ENCODE measurements around a stretch of chr2.

GRCh38 chr2:32463020-32463444, 106.2 kb downstream of the BIRC6 start:
- PRO-cap = no peak
- CAGE, long polyA plus RNA = no peak

DNA sequence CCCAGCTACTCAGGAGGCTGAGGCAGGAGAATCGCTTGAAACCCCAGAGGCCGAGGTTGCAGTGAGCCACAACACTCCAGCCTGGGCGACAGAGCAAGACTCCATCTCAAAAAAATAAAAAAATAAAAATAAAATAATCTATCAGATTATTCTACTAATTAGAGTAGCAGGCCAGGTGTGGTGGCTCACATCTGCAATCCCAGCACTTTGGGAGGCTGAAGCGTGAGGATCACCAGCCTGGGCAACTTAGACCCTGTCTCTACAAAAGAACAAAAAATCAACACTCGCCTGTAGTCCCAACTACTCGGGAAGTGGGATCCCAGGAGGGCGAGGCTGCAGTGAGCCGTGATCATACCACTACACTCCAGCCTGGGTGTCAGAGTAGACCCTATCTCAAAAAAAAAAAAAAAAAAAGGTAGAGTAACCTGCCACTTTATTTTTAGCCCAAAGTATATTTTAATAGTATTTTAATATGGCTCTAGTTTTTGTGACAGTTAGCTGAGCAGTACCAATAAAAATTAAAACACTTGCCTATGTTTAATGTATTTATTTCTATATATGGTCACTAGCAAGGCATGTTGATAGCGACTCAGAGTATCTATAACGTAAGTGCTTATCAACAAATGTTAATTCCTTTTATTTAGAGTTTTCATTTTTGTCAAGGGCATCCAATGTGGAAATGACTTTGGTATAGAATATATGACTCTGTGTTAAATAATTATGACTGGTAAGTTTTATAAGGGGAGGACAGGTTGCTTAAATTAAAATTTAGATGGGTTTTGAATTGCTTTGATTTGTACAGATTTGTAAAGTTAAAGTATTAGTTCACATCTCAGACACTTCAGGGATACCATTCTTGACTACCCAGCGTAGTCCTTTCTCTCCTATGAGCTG, 72.1 kb upstream of the TTC27 start:
- PRO-cap = no peak
- CAGE, long polyA plus RNA = no peak

GRCh38 chr2:32720022-32720242, 92.1 kb downstream of the TTC27 start:
- PRO-cap = no peak
- CAGE, long polyA plus RNA = no peak

DNA sequence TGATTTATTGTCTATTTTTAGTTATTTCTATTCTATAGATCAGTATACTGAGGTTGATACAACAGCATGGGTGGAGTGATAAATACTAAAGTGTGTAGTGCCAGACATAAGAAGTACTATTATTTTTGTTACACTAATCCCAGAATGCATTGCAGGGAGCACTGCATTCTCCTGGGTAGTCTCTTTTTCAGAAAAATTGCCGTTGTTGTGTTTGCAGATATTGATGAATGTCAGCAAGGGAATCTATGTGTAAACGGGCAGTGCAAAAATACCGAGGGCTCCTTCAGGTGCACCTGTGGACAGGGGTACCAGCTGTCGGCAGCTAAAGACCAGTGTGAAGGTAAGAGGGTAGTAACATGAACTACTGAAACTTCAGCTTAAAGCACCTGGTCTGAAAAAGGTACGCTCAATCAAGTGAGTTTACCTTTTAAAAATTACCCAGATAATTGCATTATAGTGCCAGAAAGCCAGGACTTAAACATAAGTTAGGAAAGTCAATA, 176.2 kb upstream of the RASGRP3 start:
- PRO-cap = no peak
- CAGE, long polyA plus RNA = no peak

- PRO-cap = no peak
- CAGE, long polyA plus RNA = no peak
Observed at GRCh38 chr2:33314835-33315611, 161.4 kb upstream of the RASGRP3 start.

DNA sequence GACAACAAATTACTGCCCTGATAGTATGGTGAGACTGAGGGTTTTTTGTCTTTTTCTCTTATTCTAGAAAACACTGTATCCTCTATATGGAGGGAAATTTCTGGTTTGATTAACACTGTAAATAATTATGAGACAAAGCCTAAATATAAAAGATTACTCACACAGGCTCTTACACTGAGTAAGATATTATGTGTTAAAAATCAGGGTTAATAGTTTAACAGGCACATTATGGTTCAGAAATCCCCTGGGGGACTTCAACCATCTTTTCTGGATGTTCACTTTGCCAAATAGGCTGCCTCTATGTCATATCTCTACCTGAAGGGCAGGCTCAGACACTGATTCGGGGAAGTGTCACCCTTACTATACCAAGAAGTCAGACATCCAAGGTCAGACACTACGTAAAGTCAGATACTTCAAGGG, 1.2 kb upstream of the RASGRP3 start:
- PRO-cap = unidirectional peak, plus-strand start at position 224 of the sequence; unidirectional peak, plus-strand start at position 306 of the sequence
- CAGE, long polyA plus RNA = no peak

GRCh38 chr2:33476835-33477063, 300 bp downstream of the RASGRP3 start:
- PRO-cap = no peak
- CAGE, long polyA plus RNA = no peak

GRCh38 chr2:33558581-33559096, 40.5 kb downstream of the FAM98A start:
- PRO-cap = no peak
- CAGE, long polyA plus RNA = no peak

GRCh38 chr2:35645169-35645500, 710.4 kb upstream of the CRIM1 start:
- PRO-cap = no peak
- CAGE, long polyA plus RNA = no peak

DNA sequence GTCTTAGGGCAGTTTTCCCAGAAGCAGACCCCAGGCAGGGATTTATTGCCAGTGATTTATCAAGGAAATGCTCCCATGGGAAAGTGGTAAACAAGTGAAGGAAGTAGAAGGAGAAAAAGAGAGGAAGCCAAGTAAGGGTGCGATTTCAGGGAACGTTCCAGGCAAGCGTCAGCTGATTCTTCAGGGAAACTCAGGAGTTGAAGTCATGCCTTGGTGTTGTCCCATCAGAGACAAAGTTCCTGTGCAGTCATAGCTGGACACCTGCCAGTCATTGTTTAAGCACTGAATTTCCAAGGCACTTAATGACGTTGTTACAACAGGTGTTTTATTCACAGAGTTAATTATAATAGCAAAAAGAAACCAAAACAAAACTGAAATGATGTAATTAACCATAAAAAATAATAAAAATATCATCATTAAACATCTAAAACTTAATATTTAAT, 381.8 kb upstream of the CRIM1 start:
- PRO-cap = no peak
- CAGE, long polyA plus RNA = no peak

GRCh38 chr2:36393333-36393977, 37.9 kb downstream of the CRIM1 start:
- PRO-cap = no peak
- CAGE, long polyA plus RNA = no peak

GRCh38 chr2:36427726-36428034, 72.1 kb downstream of the CRIM1 start:
- PRO-cap = no peak
- CAGE, long polyA plus RNA = no peak

DNA sequence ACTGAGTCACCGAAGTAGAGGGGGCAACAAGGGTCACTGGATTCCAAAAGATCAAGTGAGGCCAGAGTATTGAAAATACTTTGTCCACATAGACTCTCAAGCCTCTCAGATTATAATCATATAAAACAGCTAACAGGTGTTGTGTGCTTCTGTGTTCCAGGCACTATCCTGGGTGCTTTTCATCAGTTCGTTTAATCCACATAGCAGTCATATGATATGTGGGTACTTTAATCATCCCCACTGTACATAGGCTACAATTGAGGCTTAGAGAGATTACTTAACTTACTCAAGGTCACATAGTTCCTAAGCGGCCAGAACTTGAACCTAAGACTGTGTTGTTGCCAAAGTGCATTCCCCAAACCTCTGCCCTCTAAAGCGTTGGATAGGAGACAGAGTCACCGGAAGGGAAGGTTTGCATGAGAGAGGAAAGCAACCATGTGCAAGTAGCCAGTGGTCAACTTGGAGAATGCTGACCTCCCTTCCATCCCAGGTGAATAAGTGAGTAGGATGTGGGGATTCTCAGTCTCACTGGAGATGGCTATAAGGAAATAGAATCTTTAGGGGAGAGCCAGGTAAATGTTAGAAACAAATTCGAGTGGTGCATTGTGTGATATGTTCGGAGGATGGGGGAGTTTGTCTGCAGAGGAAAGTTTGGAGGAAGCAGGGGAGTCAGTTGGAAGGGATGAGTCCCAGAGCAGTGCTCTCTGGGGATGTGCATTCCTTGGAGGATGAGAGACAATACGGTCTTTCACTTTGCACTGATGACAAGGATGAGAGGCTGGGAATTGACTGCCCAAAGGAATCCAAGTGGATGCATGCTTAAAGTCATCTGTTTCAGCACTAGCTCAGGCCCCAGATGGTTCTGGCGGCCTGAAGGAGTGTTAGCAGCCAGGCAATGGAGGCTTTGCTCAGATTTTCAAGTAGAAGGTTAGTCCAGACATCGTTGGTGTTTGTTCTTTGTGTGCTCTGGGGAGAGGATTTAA, 99.9 kb downstream of the CRIM1 start:
- PRO-cap = no peak
- CAGE, long polyA plus RNA = no peak

- PRO-cap = no peak
- CAGE, long polyA plus RNA = no peak
Observed at GRCh38 chr2:36544292-36544678, 53.7 kb downstream of the FEZ2 start.

- PRO-cap = no peak
- CAGE, long polyA plus RNA = no peak
Observed at GRCh38 chr2:36564921-36565712, 32.9 kb downstream of the FEZ2 start.

GRCh38 chr2:36578304-36579159, 19.4 kb downstream of the FEZ2 start:
- PRO-cap = no peak
- CAGE, long polyA plus RNA = no peak

DNA sequence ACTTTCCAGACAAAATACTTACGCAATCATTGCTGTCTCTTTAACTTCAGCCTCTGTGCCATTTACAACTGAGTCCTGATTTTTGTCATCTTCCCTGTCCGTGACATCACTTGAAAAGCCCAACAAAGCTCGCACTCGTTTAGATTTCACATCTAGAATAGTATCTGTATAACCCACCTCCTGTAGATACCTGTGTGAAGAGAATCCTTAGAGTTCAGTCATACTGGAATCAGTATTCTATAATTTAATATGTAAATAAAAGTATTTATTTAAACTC, 63.8 kb downstream of the STRN start:
- PRO-cap = no peak
- CAGE, long polyA plus RNA = no peak

DNA sequence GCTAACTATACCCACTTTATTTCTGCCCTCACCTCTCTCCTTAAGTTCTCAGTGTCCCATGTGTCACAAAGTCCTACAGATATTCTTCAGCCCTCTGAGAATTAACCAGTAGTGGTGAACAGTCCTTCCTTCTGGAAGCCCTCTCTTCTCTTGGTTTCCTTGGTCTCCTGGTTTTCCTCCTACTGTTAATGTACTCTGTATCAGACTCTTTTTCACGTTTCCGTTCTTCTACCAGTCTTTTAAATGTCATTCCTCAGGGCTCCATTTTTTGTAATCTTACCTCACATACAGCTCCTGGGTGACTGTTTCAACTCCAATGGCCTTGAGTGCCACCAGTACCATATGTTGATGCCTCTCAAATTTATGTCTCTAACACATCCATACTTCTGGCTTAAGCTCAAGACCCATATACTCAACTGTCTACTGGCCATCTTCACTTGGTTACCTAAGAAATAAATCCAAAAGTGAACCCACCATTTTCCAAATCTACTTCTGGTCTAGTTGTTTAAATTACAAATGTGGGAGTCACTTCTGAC, 53.9 kb downstream of the STRN start:
- PRO-cap = no peak
- CAGE, long polyA plus RNA = no peak

DNA sequence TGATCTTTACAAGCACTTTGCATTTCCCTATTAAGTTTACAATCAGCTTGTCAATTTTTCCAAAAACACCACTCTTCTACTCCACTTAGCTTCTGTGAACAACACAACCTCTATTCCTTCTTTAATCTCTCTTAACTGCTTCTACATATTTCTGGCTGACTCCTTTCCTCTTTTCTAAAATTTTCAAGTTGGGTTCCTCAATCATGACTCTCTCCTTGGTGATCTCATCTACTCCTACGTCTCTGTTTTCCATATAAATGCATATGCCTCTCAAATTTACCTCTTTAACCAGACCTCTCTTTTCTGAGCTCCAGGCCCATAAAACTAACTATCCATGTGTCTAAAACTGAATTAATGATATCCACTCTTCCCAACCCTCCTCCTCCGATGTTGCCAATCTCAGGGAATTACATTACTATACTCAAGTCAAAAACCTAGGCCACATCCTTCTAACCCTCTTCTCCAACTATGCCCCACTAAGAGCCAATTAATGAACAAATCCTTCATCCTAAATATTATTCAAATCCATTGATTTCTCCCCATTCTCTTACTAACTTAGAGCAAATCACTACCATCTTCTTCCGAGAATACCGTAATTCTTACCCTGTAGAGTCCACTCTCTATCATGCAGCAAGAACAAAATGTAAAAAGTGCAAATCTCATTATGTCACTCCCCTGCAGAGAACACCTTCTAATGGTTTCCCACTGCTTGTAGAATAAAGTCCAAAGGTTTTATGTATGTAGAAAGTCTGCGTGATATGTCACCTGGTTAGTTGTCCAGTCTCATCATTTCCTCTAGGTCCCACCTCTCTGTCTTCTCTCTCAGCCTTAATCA, 48.4 kb downstream of the HEATR5B start:
- PRO-cap = no peak
- CAGE, long polyA plus RNA = no peak

DNA sequence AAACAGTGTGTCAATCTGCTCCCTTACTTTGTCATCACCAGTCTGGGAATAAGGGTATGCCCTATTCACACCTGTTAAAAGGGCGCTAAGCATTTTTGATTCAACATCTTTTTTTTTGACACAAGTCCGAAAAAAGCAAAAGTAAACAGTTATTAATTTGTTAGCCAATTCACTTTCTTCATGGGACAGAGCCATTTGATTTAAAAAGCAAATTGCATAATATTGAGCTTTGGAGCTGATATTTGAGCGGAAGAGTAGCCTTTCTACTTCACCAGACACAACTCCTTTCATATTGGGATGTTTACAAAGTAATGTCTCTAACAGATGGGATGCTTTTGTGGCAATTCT, 3.8 kb downstream of the CEBPZ start:
- PRO-cap = no peak
- CAGE, long polyA plus RNA = no peak

All from B cell (primary cell).